ENCODE results near the genes ACTA2 and PANK1.

DNA sequence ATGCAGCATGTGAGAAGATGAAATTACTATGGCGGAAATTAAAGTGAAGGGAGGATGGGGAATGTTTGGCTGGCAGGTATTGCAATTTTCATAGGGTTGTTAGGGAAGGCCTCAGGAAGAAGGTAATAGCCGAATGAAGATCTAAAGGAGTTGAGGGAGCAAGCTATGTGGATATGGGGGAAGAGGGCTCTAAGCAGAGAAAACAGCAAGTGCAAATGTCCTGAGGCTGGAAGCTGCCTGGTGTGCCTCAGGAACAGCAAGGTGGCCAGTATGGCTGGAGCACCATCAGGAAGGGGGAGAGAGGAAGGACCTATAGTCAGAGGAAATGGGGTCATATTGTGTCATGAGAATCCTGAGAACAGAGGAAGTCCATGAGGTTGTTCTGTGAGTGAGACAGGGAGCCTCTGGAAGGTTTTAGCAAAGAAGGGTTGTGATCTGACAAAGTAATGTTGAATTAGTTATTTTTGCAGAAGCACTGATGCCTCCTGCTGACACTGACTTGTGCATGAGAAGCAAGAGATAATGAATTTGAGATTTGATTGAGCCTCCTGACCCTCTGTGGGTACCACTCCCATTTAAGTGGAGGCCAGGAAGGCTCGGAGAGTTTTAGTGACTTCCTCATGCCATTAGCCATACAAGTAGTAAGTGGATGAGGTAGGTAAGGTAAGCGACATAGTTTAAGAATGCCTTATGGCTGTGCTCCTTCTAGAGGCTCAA lies 204.3 kb downstream of the PTEN start:
- PRO-cap, 2 experiments = no peak in any of the 2 experiments

- PRO-cap, 2 experiments = peak in 1 of 2 experiments; most common plus-strand start chr10:88080421 (in 1); most common minus-strand start chr10:88080371 (in 1)
Measured at GRCh38 chr10:88080049-88080582, 216.7 kb downstream of the PTEN start.

DNA sequence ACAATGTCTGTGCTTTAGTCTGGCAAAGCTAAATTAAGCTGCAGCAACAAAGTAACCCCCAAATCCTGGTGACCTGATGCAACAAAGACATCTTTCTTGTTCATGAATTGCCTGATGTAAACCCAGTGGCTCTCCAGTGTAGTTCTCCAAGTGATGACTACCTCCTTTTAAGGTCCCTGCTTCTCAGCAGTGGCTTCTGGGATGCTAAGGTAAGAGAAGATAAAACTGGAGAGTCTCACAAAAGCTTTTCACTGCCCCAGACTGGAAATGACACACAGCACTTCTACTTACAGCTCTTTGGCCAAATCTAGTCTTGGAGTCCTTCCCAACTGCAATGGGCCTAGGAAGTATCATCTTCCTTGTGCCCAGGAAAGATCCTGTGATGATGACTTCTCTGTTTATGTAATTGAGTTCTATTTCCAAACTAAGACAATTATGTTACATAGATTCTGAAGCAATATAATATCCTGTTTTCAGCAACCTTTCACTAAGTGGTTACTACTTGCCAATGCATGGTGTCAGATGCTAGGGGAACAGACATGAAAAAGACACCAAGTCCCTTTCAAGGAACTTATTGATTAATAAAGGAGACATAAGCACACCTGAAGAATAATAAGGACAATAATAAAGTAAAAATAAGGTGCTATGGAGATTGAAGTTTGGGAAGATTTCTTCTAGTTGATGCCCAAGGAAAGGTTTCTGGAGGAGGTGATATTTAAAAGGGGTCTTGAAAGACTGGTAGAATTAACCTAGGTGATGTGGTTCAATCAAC lies 234.1 kb downstream of the PTEN start:
- PRO-cap, 2 experiments = no peak in any of the 2 experiments

GRCh38 chr10:88217189-88217388 lies 353.7 kb downstream of the PTEN start:
- PRO-cap, 2 experiments = no peak in any of the 2 experiments

DNA sequence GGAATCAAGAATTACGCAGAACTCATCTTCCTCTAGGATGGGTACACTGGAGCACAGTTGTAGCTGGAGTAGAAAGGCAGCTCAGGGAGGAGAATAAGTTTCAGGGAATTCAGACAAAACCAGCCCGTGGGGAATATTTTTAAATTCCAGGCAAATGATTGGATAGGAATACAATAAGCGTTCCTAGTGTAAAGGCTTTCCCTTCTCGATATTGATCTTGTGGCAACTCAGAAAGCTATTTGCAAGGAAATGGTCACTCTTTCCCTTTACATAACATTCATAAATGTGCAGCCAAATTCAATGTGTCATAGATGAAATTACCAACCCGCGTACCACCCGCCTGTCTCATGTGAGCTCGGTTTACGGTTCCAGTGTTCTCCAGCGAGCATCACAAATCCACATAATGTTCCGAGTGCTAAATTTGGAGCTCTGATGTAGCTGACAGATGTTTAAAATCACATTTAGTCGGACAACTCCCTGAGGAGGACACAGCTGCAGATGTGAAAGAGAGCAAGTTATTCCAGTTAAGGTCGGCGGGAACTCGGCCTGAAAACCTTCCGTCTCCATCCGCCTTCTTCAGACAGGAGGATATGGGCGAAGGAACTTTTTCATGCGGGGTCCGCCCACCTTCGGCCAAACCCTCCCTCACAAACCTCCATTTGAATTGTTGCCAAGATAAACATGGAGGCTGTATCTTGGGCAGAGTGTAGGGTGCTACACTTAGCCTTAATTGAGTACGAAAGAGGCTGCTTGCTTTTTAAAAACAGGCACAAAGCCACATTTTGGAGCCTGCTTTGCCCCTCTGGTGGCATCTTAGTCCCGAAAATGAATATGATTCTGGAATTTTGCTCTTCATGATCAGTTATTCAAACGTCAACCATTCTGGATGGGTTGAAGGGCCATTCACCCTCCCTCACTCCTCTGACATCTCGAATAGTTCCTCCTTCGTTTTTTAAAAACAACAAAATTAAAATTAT lies 326.9 kb downstream of the RNLS start:
- PRO-cap, 2 experiments = no peak in any of the 2 experiments

GRCh38 chr10:88386318-88386930 lies 196.7 kb downstream of the RNLS start:
- PRO-cap, 2 experiments = no peak in any of the 2 experiments

GRCh38 chr10:88825005-88825661 lies 22.6 kb downstream of the LIPM start:
- PRO-cap, 2 experiments = peak in 1 of 2 experiments; most common plus-strand start chr10:88825502 (in 1)

DNA sequence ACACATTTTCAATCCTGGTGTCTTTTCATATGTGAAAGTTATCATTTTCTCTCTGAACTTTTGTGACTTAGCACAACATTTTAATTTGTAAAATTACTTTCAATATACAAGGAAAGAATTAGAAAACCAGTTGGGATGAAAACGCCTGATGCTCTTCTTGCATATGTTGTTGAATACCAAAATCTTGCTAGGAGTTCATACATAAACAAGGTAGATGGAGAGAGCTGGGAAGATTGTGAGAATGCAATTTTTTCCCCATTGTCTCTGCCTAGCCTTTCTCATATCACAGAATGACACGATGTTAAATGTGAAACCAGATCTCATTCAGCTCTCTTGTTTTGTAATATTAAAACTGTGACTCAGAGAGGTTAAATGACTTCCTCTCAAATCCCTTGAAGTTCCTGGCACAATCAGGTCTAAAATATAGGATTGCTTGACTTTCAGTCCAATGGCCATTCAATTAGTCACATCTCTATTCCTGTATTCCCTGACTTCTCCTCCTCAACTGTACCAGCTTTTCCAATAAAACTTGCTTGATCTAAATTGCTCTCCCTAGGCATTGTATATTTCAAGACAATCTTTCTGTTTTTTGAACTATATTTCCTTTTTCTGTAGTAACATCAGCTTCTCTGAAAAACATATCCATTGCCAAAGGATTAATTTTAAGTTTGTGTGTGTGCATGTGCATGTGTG lies 3.2 kb downstream of the ANKRD22 start:
- PRO-cap, 2 experiments = no peak in any of the 2 experiments

- PRO-cap, 2 experiments = no peak in any of the 2 experiments
Measured at GRCh38 chr10:88896217-88896529, 16.1 kb downstream of the STAMBPL1 start.

DNA sequence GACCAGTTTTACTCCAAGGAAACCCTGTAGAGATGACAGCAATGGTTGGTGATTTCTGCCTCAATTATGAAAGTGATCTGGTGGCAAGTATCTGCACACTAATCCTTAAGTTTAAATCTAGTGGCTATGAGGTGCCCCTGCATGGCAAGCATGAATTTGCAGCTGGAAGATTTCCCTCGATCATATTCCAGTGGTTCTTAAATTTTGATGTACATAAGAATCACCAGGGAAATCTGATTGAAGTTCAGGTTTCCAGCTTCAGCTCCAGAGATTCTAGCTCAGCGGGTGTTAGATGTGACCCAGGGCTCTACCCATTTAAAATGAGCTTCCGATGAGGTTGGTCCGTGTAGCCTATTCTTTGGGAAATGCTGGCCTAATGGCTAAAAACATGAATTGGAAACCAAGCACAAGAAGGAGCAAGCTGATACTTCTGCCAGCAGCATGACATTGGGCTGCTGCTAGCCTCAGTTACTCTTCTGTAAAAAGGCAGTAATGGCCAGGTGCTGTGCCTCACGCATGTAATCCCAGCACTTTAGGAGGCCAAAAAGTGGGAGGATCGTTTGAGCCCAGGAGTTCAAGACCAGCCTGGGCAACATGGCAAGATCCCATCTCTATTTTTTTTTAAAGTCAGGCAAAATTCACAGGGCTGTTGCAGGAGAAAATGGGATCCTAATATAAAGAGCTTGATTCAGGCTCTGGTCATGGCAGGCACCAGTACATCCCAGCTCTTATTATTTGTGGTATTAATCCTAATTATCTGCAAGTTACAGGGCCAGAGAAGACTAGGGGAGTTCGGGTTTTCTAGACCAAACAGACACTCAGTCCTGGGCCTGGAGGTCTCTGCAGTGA lies 19.5 kb downstream of the ACTA2 start:
- PRO-cap, 2 experiments = no peak in any of the 2 experiments

DNA sequence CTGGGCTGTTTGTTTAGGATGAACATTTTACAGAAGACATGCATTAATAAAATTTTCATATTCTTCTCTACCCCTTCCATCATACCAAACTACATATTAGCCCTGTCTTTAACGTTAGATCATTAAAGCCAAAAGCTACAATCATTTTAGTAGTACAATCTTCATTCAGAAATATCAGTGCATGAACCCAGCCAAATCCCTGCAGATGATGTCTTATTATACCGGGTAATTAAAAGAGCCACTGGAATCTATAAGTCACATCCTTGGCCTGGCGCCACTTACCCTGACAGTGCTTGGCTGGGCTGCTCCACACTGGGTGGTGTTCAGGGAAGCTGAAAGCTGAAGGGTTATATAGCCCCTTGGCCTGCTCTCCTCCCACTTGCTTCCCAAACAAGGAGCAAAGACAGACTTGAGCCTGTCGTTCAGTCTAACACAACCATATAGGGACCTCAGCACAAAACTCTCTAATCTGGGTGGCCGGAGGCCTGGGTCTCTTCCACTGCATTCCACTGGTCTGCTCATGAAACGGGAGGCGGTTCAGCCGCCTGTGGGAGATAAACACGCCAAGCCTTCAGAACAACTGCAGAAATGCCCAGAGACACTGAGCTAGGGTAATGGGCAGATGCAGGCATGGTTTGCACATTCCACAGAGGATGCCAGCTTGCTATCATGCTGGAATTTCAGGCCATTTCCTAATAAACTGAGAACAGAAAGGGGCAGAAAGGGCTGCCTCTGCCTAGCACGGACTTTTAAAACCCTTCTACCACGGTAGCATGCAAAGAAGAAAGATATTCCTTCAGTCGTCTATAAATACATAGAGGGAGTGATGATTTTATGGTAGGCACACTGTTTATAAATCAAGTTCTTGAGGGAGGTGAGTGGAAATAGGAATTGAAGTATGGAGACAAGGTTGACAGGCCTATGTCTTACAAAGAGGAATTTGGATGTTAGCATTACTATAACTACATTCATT lies at the start of gene ACTA2:
Gene ACTA2 (minus strand): TSS at position 325 of the 973 bp plus-strand sequence.
- PRO-cap, 2 experiments = no peak in any of the 2 experiments

- PRO-cap, 2 experiments = no peak in any of the 2 experiments
Measured at GRCh38 chr10:88968220-88968856, 15.8 kb upstream of the ACTA2 start.

GRCh38 chr10:89001081-89002335 lies 10.9 kb downstream of the FAS start:
- PRO-cap, 2 experiments = no peak in any of the 2 experiments

DNA sequence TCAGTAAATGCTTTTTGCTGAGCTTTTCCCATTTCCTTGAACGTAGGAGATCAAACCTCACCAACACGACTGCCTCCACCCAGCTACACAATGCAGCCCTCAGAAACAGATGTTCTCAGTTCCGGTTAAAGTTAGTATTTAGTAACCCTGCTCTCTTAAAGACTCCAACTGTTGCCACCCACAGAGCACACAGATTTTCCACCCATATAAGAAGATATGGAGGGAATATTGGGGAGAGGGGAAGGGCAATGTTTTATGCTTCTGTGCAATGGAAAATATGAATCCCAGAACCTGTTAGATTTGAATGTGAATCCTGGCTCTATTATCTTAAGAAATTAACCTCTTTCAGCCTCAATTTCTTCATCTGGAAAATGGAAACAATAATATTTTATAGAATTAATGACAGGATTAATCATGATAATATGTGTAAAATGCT lies 96.8 kb downstream of the FAS start:
- PRO-cap, 2 experiments = no peak in any of the 2 experiments

DNA sequence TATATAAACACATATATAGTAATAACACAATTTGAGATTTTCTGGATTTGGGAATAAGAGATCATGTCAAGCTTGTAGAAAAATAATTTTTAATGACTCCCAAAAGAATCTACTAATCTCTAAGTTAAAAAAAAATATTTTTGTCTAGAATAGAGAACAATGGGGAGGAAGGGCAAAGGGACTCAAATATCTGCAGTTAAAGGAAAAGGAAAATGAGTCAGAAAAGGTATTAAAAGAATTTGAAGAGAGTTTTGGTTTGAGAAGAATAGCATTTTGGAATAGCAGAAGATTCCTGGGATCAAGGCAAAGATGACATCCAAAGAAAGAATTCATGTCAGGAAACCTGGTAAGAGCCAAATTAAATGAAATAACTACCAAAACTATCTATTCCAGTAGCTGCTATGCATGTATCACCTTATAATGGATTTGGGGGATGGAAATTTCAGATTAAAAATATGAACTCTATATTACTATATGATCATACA lies 91.9 kb downstream of the CH25H start:
- PRO-cap, 2 experiments = no peak in any of the 2 experiments

GRCh38 chr10:89302600-89303152 lies 830 bp downstream of the IFIT2 start:
- PRO-cap, 2 experiments = no peak in any of the 2 experiments

DNA sequence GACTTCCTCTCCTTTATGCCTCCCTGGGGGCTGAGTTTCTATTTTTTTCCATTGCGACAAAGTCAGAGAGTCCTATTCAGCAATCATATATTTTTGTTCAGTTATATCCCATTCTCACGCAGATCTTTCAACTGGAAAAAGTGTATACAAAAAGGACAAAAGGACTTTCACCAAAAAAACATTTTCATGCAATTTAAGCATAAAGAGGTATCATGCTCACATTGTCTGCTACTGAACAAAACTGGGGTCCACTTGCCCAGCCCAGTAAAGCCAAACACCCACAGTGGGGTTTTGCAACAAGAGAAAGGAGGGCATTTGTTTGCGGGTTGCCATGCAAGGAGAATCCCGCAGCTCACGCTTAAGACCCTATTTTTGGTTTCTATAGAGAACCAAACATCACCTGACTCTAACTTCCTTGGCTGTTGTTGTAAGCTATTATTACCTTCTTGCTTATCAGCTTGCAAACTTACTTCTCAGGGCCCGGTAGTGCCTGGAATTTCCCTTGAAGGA lies 20.5 kb downstream of the IFIT3 start:
- PRO-cap, 2 experiments = no peak in any of the 2 experiments

DNA sequence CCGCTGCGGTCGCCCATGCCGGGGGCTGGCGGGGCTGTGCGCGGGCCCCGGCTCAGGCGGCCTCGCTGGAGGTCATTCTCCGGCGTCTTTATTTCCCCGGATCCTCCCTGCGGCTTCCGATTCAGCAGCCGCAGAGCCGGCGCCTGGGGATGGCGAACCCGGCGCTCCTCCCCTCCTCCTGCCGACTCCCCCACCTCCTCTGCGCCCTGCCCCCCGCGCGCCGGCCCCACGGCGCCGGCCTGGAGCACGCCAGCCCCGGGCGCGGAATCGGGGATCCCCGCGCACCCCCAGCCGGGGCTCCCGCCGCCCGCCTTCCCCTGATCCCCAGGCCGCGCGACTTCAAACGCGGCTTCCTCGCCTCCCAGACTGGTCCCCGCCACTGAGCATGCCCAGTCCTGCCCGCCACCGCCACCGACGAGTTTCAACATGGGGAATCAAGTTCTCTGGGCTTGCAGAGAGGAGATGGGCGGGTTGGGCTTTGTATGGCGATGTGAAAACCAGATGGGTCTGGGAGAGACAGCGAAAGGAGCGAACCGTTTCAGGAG lies at the start of gene PANK1:
Gene PANK1 (minus strand): TSS at position 368 of the 545 bp plus-strand sequence.
- PRO-cap, 2 experiments = peak in 2 of 2 experiments; most common plus-strand start position 258 of the sequence (in 2); most common minus-strand start position 368 of the sequence (in 2)

GRCh38 chr10:90453668-90453999 lies 404.2 kb downstream of the HTR7 start:
- PRO-cap, 2 experiments = no peak in any of the 2 experiments

- PRO-cap, 2 experiments = no peak in any of the 2 experiments
Measured at GRCh38 chr10:90877138-90877922, 5.6 kb downstream of the RPP30 start.